Ureter (tissue), 1 donor: ENCODE results near the gene ACTR3C.

GRCh38 chr7:149203694-149204596 lies 8.6 kb downstream of the ZNF282 start:
- PRO-cap, result no peak

- PRO-cap, result no peak
Measured at GRCh38 chr7:149225858-149227184, 13.1 kb upstream of the ZNF212 start.

GRCh38 chr7:149250146-149250565 lies 10.7 kb downstream of the ZNF212 start:
- PRO-cap, result no peak

DNA sequence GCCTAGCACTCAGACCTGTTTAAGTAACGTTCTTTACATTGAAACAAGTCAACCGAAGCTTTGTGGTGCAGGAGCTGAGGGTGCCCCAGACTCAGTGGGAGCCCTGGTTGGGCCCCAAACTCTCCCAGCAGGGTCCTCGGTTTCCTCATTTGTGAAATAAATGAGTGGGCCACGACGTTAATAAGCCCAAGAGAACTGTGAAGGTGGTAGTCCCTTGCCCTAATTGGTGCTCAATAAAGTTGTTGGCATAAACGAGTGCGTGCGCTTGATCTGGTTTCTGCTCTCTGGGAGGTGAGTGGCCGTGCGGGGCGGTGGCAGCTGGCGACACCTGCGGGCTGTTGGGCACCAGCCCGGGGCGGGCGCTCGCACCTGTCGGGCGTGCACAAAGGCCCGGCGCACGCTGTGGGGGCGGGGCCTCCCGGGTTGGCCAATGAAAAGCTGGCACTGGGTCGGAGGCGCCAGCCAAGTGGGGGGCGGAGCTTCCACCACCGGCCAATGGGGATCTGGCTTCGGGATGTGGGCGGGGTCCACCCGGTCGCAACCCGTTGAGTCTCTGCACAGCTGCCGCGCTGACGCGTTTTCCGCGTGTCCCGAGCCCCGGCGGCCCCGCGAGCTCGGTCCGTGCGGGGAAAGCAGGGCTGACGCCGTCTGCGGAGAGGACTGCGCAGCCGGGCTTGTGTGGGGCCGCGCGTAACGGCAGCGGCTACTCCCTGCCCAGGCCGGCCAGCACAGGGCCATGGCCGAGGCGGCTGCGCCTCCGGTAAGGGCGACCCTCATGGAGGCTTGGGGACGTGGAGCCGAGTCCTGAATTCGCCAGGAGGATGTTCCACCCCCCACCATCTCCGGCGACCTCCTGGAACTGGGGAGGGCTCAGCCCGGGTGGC lies 23.0 kb downstream of the ZNF783 start:
- PRO-cap, result unidirectional peak, plus-strand start at position 575 of the sequence

GRCh38 chr7:149285621-149286184 lies 23.7 kb downstream of the ZNF783 start:
- PRO-cap, result no peak

- PRO-cap, result no peak
Measured at GRCh38 chr7:149564414-149564878, 66.8 kb upstream of the ZNF746 start.

DNA sequence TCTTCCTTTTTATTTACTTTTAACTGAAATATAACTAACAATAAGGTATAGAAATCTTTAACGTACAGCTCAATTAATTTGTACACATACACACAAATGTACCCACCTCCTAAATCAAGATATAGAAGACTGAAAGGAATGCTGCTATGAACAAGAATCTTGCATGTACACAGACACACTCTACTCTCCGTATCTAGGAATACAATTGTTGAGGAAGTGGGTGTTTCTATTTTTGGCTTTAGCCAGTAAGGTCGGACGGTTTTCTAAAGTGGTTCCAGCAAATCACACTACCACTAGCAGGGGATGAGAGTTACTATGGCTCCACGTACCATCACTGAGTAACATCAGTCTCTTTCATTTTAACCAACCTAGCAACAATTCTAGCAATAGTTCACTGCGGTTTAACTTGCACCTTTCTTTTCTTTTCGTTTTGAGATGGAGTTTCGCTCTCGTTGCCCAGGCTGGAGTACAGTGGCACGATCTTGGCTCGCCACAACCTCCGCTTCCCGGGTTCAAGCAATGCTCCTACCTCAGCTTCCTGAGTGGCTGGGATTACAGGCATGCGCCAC lies 103.0 kb upstream of the ZNF746 start:
- PRO-cap, result no peak

GRCh38 chr7:149609680-149610440 lies 104.9 kb upstream of the KRBA1 start:
- PRO-cap, result no peak

- PRO-cap, result no peak
Measured at GRCh38 chr7:149734415-149734938, 19.7 kb downstream of the KRBA1 start.

GRCh38 chr7:149764702-149765199 lies 8.6 kb downstream of the ZNF467 start:
- PRO-cap, result no peak

GRCh38 chr7:149791427-149791673 lies 18.0 kb upstream of the ZNF467 start:
- PRO-cap, result no peak

DNA sequence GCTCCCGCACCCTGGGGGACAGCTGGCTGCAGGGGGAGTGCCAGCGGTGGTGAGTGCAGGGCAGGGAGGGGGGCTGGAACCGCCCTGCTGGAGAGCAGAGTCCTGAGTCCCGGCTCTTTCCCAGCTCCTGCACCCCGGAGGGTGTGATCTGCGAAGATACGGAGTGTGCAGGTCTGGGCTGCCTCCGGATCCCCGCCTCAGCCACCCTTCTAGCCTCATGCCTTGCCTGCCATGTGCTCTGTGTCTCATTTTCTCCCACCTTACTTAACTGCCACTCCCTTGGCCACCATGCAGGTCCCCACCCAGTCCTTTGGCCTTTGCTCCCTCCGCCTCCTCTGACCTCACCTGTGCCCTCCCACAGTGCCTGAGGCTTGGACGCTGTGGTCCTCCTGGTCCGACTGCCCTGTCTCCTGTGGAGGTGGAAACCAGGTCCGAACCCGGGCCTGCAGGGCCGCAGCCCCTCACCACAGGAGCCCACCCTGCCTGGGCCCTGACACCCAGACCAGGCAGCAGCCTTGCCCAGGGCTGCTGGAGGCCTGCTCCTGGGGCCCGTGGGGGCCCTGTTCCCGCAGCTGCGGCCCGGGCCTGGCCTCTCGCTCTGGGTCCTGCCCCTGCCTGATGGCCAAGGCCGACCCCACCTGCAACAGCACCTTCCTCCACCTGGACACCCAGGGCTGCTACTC lies 16.5 kb upstream of the ZNF862 start:
- PRO-cap, result no peak

- PRO-cap, result no peak
Measured at GRCh38 chr7:149879673-149880426, 6.1 kb downstream of the ATP6V0E2 start.

- PRO-cap, result no peak
Measured at GRCh38 chr7:149883769-149884478, 10.2 kb downstream of the ATP6V0E2 start.

GRCh38 chr7:150048702-150049797 lies 175.3 kb downstream of the ATP6V0E2 start:
- PRO-cap, result unidirectional peak, minus-strand start at chr7:150049266

- PRO-cap, result no peak
Measured at GRCh38 chr7:150053054-150053341, 179.2 kb downstream of the ATP6V0E2 start.

DNA sequence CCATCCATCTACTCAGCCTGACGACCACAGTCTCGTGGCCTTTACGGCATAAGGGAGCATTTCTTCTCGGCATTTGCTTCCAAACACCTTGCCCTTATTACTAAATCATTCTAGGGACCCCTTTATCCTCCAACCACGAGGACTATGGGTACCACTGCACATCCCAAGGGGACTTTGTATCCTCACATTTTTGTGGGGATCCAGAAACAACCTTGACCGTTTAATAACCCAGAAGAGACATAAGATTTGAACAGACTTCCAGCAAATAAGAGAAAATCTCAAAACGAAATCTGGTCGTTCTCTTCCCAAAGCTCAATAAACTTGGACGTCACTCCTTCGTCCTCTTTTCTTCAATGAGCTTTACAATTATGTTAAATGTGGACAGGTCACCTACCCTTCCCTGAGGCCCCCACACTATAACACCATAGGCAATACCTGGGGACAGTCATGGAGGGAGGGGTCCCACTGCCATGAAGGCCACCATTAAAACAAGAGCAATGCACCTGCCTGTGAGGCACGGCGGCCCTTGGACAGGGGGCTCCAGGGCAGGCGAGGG lies 213.5 kb upstream of the LRRC61 start:
- PRO-cap, result no peak

GRCh38 chr7:150311508-150312033 lies 11.6 kb upstream of the LRRC61 start:
- PRO-cap, result no peak

DNA sequence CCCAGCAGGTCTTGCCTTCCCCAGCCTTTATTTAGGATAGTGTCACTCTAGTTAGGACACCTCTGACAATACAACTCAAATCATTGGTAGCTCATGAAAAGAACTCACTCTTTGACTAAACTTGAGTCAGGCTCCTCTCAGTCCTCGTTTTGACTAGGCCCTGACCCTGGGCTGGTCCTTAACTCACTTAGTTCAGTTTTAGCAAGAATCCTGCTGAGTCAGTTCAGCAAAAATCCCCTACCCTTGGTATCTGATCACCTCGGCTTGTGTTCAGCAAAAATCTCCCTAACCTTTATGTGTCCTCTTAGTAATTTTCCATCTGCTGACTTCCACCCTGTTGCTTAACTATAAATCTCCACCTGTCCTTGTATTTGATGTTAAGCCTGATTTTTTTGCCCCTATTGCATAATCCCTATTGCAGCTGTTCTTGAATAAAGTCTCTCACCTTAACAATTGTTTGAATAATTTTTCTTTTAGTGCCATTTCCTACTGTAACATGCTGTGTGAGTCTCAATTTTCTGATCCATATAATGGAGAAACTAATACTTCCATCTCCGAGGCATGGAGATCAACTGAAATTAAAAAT lies 2.2 kb upstream of the LRRC61 start:
- PRO-cap, result no peak

DNA sequence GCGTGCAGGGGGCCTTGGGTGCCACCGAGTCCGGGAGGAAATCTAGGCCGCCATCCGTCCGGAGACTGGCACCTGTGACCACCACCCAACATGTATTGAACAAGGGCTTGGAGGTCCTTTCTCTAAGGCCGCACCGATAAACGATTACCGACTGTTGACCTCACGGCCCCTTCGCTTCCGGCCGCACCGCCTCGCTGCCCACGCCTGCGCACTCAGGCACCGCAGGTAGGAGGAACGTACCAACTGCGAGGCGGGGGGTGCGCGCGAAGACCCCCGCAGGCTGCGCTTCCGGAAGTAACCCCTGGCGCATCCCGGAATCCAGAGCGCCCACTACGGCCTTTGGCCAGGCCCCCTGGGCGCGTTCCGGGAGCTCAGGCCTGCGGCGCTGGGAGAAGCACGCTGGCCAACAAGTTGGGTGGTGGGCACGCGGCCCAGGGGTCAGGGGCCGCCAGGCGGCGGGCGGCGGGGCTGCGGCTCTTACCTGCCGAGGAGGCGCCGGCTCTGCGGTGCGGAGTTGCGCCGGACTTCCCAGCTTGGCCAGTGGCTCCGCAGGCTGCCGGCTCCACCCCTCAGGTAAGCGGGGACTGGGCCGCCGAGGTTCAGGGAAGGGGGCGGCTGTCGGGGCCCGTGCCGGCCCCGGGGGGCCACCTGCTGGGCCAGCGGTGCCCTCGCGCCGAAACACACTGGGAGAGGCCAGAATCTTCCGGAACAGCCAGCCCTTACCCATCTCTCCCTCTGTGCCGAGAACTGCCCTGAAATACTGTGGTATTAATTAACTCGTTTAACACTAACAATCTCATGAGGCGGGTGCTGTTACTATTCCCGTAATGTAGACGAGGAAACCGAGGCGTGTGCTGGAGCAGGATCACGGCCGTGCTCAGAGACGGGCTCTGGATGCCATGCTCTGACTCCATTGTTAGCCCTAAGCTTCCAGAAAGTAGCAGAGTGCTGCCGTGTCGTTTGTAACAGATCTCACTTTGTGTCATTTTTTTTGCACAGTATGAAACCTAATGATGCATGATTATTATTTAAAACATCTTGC lies at the start of gene ACTR3C:
Gene ACTR3C, minus strand, starts transcription at position 558 of the 1,042 bp plus-strand sequence.
- PRO-cap, result bidirectional peak, plus-strand start at position 368 of the sequence, minus-strand start at position 196 of the sequence